Aorta (tissue), 1 donor: ENCODE measurements around the genes ARPC1B and CYP3A7.

- PRO-cap, result no peak
Observed at GRCh38 chr7:99138678-99139537, 5.0 kb downstream of the SMURF1 start.

DNA sequence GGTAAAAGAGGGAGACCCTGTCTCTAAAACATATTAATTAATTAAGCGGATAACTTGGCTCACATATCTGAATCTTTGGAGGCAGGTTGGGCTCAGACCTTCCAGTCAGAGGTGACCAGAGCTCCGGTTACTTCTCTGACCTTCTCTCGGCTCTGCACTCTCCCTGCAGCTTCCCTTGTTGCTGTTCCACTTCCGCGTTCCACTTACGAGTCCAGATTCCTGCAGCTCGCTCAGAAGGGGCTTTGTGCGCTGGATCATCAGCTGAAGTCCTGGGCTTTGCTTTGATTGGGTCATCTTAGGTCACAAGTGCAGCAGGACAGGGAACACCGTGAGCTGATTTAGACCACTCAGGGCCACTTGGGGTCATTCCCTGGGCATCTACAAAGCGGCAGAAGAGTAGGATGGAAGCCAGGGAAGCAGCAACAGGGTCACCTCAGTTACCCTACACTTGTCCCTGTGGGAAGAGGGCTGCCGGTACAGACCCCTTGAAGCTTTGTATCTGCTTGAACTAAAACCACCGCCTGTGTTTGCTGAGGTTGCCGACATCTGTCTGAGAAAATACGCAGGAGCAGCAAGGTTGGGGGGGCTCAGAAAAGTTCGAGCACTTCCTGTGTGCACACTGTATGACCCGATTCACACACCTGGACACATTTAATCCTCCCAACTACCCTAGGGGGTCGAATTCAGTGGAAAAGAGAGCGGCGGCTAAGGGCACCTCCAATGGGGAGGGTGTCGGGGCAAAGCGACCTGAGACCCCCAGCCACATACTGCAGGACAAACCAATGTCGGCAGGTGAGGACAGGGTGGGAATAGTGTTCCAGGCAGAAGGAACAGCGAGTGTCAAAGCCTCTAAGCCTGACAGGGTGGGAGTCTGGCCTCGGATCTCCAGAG, 1.8 kb upstream of the ARPC1B start:
- PRO-cap, result no peak

DNA sequence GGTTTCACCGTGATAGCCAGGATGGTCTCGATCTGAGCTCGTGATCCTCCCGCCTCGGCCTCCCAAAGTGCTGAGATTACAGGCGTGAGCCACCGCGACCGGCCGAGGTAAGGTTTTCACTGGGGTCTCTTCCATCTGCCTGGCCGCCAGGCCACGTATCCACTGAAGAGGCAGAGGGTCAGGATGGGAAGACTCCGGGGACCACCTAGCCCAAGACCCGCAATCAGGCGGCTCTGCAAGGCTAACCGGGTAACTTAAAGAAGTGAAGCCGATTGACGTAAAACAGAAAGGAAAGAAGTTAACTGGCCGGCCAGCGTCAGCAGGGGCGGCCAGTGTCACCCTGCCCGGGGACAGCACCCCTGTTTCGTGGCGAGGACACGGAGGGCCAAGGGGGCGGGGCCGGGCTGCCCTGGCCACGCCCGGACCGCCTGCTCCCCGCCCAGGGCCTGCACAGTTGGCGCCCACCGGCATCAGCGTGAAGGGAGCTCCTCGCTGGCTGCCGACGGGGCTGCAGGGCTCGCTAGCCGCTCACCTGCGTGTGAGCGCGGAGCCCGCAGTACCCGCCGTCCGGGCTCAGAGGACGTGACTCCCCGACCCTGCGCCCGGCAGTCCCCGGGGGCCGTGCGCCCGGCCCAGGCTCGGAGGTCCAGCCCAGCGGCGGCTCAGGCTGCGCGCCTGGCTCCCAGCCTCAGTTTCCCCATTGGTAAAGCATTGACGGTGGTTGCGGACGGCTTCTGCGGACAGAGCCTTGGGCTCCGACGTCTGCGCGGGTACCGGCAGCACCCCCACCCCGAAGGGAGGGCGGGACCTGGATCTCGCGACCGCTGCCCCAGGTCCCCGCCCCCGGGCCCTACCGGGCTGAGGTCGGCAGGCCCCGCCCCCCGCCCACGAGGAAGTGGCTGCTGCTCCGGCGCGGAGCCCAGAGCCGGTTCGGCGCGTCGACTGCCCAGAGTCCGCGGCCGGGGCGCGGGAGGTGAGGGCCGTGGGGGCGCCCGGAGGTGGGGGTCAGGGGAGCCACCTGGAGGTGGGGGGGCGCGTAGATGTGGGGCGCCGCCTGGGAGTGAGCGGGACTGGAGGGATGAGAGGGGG, at the start of gene ARPC1B:
Gene ARPC1B (plus strand): TSS at position 922 of the 1,089 bp plus-strand sequence.
- PRO-cap, result unidirectional peak, plus-strand start at position 467 of the sequence; bidirectional peak, plus-strand start at position 922 of the sequence, minus-strand start at position 761 of the sequence

GRCh38 chr7:99393855-99394165, 14.6 kb downstream of the PDAP1 start:
- PRO-cap, result no peak

DNA sequence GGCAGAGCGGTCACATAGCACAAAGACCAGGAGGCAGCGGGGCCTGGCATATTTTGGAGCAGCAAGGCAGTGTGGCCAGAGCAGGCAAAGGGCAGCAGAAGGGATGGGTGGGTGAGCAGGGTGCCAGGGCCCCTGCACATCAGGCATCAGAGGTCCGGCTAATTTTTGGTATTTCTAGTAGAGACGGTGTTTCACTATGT, 3.8 kb downstream of the ZNF394 start:
- PRO-cap, result no peak

- PRO-cap, result no peak
Observed at GRCh38 chr7:99565681-99566833, 7.6 kb downstream of the ZNF655 start.

DNA sequence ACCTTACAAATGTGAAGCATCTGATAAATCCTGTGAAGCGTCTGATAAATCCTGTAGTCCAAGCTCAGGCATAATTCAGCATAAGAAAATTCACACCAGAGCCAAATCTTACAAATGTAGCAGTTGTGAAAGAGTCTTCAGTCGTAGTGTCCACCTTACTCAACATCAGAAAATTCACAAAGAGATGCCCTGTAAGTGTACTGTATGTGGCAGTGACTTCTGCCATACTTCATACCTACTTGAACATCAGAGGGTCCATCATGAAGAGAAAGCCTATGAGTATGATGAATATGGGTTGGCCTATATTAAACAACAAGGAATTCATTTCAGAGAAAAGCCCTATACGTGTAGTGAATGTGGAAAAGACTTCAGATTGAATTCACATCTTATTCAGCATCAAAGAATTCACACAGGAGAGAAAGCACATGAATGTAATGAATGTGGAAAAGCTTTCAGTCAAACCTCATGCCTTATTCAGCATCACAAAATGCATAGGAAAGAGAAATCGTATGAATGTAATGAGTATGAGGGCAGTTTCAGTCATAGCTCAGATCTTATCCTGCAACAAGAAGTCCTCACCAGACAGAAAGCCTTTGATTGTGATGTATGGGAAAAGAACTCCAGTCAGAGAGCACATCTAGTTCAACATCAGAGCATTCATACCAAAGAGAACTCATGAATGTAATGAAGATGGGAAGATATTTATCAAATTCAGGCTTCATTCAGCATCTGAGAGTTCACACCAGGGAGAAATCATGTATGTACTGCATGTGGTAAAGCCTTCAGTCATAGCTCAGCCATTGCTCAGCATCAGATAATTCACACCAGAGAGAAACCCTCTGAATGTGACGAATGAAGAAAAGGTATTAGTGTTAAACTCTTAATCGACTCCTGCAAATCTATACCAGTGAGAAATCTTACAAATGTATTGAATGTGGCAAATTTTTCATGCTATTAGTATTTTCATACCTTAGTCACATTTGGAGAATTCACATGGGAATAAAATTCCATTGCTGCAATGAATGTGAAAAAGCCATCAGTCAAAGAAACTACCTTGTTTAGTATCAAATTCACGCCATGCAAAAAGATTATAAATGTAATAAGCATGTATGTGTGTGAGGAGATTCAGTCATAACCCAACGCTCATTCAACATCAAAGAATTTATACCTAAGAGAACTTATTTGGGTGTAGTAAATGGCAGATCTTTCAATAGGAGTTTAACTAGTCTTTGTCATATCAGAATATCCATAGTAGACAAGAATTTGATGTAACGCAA, 14.9 kb downstream of the ZNF655 start:
- PRO-cap, result no peak

DNA sequence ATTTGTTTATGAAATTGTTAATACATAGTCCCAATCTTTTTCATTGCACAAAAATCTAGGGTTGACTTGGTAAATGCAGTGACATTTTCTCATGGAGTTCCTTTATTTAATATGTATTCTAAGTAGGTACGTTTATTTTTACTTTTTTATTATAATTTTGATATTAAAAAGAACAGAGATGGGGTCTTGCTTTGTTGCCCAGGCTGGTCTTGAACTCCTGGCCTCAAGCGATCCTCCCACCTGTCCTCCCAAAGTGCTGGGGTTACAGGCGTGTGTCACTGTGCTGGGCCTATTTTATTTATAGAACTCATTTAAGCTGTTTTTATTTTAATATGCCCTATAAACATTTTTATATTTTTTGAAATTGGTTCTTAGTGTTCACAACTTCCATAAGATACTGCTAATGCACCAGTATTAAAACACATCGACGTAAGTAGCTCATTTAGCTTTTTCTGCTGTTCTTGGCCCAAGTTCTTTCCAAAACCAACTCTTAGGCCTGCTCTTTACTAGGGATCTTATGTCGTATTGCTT, 15.9 kb downstream of the ZNF655 start:
- PRO-cap, result no peak

DNA sequence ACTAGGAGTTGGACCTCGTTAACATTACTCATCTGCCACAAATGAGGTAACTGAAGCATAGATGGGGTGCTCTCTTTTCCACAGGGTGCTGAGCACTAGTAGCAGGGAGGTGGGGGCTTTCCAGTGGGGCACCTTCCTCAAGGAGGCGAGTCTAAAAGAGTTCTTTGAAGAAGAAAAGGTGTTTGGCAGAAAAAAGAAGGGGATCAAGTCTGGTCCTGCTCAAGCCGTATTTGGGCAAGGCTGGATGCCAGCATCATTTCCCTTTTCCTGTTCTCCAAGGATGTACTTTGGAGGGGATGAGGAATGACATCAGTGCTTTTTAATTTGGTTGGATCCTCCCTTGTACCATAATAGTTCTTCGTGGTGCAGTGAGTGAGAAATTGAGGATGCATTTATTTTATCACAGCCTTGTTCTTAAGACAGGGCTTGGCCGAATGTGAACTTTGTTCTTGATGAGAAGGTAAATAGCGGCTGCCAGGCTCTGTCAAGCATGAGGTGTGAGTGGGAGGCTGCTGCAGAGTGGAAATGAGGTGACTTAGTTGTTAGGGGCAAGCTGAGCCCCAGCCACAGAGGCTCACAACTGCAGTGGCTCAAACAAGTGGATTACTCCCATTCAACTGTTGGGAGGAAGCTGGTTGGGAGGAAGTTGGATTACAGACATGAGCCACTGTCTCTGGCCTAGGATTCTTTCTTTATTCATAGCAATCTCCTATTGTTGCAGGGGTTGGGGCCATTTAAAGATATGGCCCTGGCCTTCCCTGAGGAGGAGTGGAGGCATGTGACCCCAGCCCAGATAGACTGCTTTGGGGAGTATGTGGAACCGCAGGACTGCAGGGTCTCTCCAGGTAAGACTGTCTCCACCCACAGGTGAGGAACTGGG, 6.8 kb downstream of the ZSCAN25 start:
- PRO-cap, result no peak

DNA sequence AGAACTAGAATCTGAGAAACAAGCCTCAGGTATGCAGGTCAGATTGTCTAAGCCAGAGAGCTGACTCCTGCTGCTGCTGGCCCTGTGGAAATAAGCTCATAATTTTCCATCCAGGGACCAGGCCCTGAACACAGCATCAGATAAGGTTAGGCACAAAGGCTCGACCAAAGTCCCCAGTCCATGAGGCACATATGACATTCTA, 5.1 kb downstream of the CYP3A7 start:
- PRO-cap, result no peak

DNA sequence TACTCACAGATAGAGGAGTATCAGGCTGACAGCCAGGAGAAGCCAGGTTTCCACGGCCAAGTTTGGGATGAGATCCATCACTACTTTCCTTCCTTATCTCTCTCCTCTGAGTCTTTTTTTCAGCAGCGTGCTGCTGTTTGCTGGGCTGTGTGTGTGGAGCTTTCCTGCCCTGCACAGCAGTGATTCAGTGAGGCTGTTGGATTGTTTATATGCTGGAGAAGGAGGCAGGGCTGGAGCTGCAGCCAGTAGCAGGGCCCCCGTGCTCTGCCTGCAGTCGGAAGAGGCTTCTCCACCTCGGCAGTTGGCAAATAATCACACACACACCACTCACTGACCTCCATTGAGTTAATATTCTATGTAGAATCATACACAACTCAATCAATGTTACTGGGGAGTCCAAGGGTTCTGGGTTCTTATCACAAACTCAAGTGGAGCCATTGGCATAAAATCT, at the start of gene CYP3A7:
Gene CYP3A7 (minus strand): TSS at position 181 of the 451 bp plus-strand sequence.
- PRO-cap, result no peak

DNA sequence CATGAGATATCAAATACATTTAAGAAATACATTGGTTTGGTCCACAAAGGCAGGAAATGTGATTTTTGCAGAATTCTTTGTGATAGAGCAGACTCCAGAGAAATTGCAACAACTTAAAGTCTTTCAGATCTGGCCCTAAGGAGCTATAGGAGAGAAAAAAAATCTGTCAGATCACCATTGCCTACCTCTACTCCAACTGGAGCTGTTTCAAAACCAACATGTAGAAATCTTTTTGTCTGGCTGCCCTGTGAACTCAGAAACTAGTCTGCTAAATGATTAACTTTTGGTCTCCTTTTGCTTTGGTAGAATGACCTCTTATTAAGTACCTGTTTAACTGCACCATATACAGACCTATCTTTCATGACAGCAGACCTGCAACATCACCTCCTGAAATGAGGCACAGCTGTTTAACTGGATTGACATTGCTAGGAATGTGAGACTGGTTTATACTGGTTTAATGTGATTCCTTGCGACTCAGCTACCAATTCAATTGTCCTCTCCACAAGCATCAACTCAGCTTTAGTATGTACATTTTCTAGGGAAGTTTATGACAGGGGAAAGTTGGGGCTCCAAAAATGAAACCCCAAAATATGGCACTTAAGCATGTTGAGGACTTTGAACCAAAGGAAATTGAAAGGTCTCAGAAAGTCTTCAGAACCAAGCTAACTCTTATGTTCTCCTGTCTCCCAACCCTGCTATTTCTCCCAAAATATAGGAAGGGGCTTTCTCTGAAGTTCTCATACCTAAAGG, 1.8 kb downstream of the CYP3A43 start:
- PRO-cap, result no peak

DNA sequence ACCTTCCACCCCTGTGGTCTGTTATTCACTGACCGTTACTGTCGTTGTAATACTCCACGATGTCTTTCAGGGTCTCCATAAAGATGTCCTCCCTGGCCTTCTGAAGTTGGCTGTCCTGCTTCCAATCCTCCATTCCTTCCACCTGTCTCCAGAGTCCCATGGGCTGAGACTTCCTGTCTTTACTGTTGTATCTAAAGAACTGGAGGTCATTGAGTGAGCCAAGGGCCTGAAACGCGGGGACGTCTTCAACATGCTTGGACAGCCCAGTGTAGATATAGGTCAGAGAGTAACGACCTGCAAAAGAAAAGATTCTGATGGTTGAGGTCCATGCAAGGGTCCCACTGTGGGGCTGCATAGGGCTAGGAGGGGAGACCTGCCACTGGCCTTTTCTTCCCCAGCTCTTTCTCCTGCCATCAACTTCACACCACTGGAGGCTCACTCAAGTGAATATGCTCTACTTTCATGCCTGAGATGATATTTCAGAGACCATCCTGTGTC, 4.1 kb downstream of the AZGP1 start:
- PRO-cap, result no peak

GRCh38 chr7:100024002-100024410, 8.6 kb downstream of the ZKSCAN1 start:
- PRO-cap, result no peak

DNA sequence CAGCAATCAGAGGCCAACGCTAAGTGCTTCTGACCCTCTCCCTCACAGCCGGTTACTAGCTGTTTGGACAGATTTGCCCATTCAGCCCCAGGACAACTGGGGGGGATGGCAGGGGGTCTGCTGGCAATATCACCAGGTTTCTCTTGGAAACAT, 11.3 kb downstream of the ZNF3 start:
- PRO-cap, result no peak

DNA sequence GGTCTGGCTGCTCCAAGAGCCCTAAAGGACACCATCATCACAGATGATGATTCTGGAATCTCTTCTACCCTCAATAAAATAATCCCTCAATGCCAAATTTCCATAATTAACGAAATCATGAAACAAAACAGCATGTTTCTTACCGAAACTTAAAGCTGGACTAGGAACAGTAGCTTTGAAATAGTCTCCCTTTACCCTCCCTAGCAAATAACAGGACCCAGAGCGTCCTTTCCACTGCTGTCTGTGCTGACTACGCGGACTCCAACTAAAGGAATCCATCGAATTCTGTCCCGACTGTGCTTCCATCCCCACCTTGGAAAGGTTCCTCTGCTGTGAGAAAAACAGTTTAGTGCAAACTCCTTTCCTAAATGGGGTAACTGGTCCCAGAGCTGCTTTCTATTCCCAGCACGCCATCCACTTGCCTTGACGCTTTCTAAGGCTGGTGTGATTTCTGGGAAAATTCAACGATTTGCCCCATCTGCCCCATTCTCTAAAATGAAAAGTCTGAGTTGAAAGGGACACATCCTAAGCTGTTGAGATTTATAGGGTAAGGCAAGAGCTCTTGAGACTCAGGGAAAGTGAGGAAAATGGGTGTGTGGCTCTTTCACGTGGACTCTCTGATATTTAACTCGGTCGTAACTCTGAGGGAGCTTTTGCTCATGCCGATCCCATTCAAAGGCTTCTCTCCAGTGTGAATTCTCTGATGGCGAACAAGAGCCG, 10.8 kb downstream of the ZNF3 start:
- PRO-cap, result no peak

DNA sequence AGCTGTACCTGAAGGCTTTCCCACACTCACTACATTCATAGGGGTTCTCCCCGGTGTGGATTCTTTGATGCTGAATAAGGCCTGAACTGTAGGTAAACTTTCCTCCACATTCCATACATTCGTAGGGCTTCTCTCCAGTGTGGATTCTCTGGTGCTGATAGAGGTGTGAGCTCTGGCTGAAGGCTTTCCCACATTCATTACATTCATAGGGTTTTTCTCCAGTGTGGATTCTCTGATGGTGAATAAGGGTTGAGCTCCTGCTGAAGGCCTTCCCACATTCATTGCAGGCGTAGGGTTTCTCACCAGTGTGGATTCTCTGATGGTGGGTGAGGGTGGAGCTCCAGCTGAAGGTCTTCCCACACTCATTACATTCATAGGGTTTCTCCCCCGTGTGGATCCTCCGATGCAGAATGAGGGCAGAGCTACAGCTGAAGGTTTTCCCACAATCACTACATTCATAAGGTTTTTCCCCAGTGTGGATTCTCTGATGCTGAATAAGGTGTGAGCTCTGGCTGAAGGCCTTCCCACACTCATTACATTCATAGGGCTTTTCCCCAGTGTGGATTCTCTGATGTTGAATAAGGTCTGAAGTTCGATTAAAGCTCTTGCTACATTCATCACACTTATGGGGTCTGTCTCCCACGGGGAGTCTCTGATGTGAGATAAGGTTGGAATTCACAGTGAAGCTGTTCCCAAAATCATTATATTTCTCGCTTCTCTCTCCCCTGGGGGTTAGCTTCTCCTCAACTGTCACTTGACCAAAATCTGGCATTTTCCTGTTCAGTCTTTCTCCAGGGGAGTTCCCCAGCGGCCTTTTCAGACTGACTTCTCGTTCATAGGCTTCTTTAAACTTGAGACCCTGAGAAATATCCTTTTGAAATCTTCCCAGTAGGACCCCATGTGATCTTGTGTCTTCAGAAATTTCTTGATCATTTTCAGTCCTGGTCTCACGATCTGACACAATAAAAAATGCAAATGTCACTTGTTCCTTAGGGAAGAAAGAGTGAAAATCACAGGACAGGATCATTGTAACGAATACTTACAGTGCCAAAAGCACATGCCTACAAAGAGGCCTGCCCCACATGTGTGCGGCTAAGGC, 9.9 kb downstream of the ZNF3 start:
- PRO-cap, result no peak

- PRO-cap, result no peak
Observed at GRCh38 chr7:100075016-100075515, 6.5 kb downstream of the ZNF3 start.

- PRO-cap, result no peak
Observed at GRCh38 chr7:100075621-100076196, 5.8 kb downstream of the ZNF3 start.

DNA sequence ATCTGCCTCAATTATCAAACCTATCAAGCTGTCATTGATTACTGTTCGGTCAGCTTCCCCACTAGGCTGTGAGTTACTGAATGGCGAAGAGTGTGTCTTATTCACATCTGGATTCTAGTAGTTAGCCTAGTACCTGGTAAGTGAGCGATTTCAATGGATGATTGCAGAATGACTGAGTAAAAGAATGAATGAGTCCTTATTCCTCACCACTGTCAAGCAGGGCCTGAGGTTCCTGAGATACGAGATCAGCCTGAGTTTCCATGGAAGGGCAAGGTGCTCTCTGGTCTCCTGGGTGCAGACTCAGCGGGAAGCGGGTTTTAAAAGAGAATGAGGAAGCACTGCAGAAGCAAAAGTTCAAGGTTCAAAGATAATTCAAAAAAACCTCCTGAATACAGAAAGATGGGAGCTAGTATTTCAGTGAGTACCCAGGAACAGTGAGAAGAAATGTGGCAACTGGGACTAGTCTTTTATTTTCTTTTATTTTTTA, 4.4 kb downstream of the ZNF3 start:
- PRO-cap, result no peak